OVCAR3 (cell line): Measurements from ENCODE around the genes BTN2A1, BTN1A1, H2AC11, H2BC12, H2BC14 and H2AC15.

GRCh38 chr6:26420780-26422025, 19.1 kb upstream of the BTN3A3 start:
- RRBS: 10% methylated on average over 6 of the region's 35 CpGs

GRCh38 chr6:26457314-26458485, at the start of gene BTN2A1:
BTN2A1 (plus strand) TSS chr6:26457955.
- RRBS: 5% methylated on average over 9 of the region's 37 CpGs

DNA sequence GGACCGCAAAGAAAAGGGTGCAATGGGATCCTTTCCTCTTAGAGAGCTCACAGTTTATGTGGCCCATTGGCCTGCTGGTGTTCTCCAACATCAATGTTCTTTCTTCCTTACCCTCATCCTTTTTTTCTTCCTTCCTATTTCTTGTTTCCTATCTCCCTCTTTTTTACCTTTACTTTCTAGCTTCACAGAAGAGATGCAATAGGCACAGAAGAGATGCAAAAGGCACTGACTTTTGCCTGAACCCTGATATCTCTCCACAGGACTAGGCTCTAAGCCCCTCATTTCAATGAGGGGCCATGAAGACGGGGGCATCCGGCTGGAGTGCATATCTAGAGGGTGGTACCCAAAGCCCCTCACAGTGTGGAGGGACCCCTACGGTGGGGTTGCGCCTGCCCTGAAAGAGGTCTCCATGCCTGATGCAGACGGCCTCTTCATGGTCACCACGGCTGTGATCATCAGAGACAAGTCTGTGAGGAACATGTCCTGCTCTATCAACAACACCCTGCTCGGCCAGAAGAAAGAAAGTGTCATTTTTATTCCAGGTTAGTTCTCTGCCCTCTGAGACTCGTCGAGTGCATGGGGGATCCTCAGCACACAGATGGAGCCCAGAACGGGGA, 5.3 kb downstream of the BTN2A1 start:
- RRBS: no CpG with 5 or more reads among the region's 11 CpGs

- RRBS: no CpG with 5 or more reads among the region's 17 CpGs
These were observed 10.8 kb downstream of the BTN2A1 start for GRCh38 chr6:26468063-26469453.

DNA sequence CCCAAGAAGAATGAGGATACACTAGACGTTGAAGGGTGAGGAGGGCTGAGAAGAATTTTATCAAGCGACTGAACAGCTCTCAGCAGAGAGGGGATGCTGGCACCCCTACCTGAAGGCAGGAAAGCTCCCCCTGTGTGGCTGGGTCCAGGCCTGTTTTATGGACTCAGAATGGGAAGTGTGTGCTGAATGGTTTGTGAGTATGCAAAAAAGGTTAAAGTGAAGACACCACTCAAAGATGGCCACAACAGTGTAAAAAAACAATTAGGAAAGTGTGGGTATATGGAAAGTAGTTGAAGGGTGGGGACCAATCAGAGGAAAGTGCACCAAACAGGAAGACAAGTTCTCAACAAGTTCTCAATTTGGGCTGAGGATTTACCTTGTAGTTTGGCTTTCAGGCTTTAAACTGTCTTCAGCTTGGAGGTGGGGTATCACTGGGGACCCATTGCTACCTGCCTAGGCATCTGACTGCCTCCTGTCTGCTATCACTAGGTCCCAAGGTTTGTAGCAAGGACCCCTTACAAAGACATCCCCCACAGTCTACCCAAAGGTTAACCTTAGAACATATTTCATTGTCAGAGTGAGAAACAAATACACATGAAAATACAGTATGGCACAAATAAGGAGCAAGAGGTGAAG, 15.1 kb downstream of the BTN2A1 start:
- RRBS: no CpG with 5 or more reads among the region's 2 CpGs

GRCh38 chr6:26499958-26500379, at the start of gene BTN1A1:
BTN1A1 (plus strand) TSS chr6:26500303.
- RRBS: no CpG with 5 or more reads among the region's 2 CpGs

DNA sequence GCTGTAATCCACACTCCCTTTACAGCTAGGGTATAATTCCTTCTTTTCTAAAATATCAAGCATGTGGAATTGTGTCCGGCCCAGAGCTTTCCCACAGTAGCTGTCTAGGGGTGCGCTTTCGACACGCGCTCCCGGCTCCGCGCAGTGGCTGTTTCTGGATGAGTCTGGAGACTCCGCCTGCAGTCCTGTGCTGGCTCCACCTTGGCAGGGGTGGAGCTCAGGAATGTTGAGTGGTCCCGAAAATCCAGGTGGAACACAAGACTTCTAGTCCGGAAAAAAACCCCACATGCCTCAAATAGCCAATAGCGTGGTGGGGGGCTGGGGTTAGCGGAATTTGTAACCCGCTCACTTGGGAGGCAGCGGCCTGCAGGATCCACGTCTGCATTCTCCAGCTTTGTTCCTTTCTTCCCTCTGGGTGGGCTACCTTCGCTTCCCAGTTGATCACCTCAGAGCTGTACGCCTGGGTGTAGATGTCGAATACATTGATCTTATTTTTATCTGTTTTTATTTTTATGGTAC, 83.9 kb upstream of the ZNF322 start:
- RRBS: 74% methylated on average over 6 of the region's 19 CpGs

- RRBS: no CpG with 5 or more reads among the region's 28 CpGs
These were observed 84.5 kb upstream of the ZNF322 start for GRCh38 chr6:26743895-26744564.

GRCh38 chr6:27132942-27133715, at the start of gene H2AC11:
H2AC11 (plus strand) TSS chr6:27133043.
- RRBS: no CpG with 5 or more reads among the region's 49 CpGs

DNA sequence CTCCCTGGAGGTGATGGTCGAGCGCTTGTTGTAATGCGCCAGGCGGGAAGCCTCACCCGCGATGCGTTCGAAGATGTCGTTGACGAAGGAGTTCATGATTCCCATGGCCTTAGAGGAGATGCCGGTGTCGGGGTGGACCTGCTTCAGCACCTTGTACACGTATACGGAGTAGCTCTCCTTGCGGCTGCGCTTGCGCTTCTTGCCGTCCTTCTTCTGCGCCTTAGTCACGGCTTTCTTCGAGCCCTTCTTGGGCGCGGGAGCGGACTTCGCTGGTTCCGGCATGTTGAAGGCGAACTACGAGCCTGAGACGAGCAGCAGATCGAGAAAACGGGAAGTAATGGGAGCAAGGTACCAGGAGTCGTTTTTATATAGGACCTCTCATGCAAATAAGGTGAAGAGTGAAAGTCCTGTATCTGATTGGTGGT, at the start of gene H2BC12:
Gene H2BC12, minus strand, starts transcription at position 339 of the 425 bp plus-strand sequence.
- RRBS: no CpG with 5 or more reads among the region's 32 CpGs

DNA sequence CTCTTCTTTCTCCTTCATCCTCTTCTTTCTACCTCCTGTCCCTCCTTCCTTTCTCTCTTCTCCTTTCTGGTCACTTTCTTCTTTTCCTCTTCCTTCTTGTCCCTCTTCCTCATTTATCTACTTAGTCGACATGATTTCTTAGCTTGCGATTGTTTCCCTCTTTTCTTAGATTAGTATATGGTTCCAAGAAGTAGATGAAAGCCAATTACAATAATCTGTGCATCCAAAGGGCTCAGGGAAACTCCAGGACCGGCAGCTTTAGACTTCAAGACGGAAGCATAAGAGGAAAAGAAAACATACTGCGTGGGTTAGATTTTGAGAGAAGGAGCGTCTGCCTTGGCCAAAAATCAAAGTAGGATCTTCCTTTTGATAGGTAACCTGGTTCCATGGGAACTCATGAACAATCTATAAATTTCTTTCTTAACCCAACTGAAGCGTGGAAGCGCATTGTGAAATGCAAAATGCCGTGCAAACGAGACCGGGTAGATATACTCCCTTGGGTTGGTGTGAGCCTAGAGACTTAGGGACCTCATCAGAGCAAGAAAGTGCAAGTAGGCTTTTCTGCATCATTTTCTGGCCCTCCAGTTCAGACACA, 5.0 kb upstream of the ZNF184 start:
- RRBS: no CpG with 5 or more reads among the region's 11 CpGs

DNA sequence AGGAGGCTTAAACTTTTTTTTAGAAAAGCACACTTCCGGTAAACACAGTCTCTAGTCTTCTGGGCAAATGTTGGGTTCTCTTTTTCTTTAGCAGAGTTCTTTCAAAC, 6.7 kb upstream of the ZNF184 start:
- RRBS: 13% methylated on average over 1 of the region's 1 CpG

DNA sequence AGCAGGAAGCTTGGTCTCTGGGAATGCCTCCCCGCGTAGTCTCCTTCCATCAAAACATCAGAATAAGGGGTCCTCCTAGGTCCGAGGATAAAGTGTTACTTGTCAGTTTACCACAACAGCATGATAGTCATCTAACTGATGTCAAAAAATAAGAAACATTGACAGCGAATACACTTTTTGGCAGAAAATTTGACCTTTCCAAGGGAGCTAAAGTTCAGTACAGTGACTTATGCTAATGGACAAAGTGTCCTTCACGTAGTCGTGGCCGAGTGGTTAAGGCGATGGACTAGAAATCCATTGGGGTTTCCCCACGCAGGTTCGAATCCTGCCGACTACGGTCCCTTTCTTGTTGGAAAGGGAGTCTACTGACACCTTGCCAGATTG, 59.0 kb upstream of the ZNF184 start:
- RRBS: no CpG with 5 or more reads among the region's 12 CpGs

GRCh38 chr6:27544223-27544645, 71.3 kb upstream of the ZNF184 start:
- RRBS: no CpG with 5 or more reads among the region's 19 CpGs

DNA sequence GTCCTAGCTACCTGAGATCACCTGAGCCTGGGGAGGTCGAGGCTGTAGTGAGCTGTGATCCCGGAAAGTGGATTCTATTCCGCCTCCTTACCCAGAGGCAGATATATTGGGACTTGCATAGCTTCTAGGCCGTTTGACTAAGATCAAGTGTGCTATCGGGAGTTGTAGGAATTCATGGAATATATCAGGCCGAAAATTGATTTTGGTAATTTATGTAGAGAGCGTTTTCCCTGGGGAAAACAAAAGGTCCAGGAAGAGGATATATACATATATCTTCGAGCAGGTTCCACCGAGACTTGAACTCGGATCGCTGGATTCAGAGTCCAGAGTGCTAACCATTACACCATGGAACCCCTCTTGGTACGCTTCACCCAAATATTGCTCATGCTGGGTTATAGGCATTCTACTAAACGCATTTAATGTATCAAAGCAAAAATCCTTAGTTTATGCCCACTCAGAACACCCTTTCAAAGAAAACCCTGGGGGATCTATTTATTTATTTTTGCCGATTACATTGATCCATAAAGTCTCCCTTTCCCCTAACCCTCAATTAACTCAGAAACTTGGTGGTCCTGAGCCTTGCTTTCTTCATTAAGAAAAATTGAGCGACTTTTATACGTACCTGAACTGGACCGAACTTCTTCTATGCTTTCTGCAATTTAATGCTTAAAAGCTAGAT, 74.7 kb upstream of the ZNF184 start:
- RRBS: no CpG with 5 or more reads among the region's 17 CpGs

- RRBS: no CpG with 5 or more reads among the region's 7 CpGs
These were observed 145.2 kb upstream of the ZNF184 start for GRCh38 chr6:27618223-27618440.

GRCh38 chr6:27667878-27669089, 139.4 kb downstream of the H2BC13 start:
- RRBS: no CpG with 5 or more reads among the region's 49 CpGs

- RRBS: no CpG with 5 or more reads among the region's 23 CpGs
These were observed 387 bp downstream of the H2AC13 start for GRCh38 chr6:27808352-27808768.

DNA sequence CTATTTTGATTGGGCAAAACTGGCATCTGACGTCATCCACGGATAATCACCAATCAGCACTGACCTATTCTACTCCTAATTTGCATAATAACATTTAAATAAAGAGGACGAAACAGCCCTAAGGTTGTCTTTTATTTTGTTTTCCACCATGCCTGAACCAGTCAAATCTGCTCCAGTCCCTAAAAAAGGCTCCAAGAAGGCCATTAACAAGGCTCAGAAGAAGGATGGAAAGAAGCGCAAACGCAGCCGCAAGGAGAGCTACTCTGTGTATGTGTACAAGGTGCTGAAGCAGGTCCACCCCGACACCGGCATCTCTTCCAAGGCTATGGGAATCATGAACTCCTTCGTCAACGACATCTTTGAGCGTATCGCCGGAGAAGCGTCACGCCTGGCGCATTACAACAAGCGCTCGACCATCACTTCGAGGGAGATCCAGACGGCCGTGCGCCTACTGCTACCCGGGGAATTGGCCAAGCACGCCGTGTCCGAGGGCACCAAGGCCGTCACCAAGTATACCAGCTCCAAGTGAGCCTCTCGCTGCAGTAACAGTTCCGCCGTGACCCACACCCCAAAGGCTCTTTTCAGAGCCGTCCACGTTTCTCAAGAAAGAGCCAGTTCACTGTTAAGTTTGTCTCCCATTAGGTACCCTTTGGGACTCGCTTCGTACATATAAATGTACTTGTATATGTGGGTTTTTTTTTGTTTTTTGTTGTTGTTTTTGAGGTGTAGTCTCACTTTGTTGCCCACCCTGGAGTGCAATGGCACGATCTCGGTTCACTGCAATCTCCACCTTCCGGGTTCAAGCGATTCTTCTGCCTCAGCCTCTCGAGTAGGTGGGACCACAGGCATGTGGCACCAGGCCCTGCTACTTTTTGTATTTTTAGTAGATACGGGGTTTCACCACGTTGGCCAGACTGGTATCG, at the start of gene H2BC14:
Gene H2BC14, plus strand, starts transcription at position 127 of the 923 bp plus-strand sequence.
- RRBS: 98% methylated on average over 9 of the region's 42 CpGs

DNA sequence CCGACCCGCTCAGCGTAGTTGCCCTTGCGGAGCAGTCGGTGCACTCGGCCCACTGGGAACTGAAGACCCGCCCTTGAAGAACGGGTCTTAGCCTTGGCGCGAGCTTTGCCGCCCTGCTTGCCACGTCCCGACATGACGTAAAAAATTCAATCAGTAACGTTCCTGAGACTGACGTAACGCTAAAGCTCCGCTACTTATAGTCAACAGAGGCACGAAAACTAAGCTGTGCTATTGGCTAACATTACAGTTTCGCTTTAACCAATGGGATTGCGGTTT, at the start of gene H2AC15:
Gene H2AC15, minus strand, starts transcription at position 170 of the 276 bp plus-strand sequence.
- RRBS: no CpG with 5 or more reads among the region's 21 CpGs